Diencephalon (tissue), 2 donors: ENCODE data around the genes NDP, KRBOX4 and SSX5.

DNA sequence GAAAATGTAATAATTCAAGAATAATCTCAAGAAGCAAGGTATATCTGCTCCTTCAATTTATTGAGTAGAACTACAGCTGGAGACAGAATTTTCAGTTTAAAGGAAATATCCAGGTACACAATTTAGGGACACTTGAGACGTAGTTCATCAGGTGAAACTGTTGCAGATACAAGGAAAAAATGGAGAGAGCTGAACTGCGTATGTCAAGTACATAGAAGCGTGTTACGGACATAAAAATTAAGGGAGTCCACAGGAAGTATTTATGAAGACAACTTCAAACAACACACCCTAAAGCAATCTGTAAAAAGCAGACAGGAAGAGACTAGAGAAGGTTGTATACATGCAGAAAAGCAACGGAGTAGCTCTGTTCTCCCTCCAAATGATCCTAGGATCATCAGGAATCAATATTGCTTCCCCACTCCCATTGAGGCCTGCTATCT, 5.9 kb downstream of the CASK start:
- RAMPAGE, long total RNA: no peak

- RAMPAGE, long total RNA: no peak
These were observed 170.7 kb upstream of the PPP1R2C start for GRCh38 chrX:42948613-42949039.

GRCh38 chrX:43693494-43693879, 37.4 kb downstream of the MAOA start:
- RAMPAGE, long total RNA: no peak

- RAMPAGE, long total RNA: no peak
These were observed at the start of gene NDP for GRCh38 chrX:43973184-43973737. NDP (minus strand) TSS chrX:43973390.

GRCh38 chrX:44651499-44651773, 108.8 kb upstream of the FUNDC1 start:
- RAMPAGE, long total RNA: no peak

DNA sequence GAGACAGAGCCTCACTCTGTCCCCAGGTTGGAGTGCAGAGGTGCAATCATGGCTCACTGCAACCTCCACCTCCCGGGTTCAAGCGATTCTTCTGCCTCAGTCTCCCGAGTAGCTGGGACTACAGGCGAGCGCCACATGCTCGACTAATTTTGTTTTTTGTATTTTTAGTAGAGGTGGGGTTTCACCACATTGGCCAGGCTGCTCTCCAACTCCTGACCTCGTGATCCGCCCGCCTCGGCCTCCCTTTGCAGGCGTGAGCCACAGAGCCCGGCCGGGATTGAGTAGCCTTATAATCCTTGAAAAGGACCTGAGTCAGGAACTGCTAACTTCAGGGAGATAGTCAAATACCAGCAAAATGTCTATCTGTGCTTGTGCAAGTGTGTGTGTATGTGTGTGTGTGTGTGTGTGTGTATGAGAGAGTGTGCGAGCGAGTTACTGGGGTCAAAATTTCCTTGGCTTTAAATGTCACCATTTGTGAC, 1.9 kb upstream of the KDM6A start:
- RAMPAGE, long total RNA: no peak

DNA sequence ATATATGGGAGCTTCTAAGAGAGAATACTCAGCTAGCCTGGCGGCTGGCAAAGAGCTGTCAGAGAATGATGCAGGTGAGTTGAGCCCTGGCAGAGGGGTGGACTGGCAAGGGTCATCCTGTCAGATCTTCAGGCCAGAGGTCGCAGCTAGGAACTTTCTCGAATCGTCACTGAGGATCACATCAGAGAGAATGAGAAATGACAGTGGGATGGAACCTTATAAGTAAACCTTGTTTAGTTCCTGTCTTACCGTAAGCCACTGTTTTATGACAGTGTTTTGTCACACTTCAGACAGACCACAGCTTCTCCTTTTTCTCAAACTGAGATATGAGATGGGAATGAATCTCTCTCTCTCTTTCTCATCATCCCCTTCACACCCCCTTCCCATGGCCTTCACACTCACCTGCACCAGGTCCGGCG, 9.3 kb downstream of the DIPK2B start:
- RAMPAGE, long total RNA: no peak

GRCh38 chrX:45504962-45505849, 304.5 kb upstream of the DIPK2B start:
- RAMPAGE, long total RNA: no peak

DNA sequence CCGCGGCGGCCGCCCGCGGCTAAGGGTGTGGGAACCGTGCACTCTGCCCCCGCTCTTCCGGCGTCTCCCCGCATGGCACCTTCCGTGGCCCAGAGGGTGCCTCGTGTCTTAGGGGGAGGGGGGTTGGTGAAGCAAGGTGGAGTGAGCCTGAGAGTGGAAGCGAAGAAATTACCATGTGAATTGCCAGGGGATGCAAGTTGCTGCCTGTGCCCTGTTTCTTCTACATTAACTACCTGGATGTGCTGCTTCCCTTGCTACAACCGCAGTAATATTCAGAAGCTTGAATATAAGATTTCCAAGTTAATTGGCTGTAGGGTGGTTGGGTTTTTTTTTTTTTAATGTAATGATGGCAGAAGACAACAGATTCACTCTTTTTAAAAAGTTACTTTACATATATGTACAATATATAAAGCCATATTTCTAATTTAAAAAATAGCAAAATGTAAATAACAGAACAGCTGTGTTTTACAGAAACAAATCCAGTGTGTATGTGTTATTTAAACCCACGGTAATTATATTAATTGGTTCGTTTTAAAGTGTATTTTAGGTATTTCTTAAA, 595.2 kb upstream of the KRBOX4 start:
- RAMPAGE, long total RNA: no peak

GRCh38 chrX:46447008-46448134, at the start of gene KRBOX4:
KRBOX4 (plus strand) TSS chrX:46447297.
- RAMPAGE, long total RNA: start-site peak on the plus strand at chrX:46447251-46447330, 641 and 519 reads in 2 replicates

- RAMPAGE, long total RNA: no peak
These were observed 9.3 kb downstream of the CHST7 start for GRCh38 chrX:46582808-46583345.

DNA sequence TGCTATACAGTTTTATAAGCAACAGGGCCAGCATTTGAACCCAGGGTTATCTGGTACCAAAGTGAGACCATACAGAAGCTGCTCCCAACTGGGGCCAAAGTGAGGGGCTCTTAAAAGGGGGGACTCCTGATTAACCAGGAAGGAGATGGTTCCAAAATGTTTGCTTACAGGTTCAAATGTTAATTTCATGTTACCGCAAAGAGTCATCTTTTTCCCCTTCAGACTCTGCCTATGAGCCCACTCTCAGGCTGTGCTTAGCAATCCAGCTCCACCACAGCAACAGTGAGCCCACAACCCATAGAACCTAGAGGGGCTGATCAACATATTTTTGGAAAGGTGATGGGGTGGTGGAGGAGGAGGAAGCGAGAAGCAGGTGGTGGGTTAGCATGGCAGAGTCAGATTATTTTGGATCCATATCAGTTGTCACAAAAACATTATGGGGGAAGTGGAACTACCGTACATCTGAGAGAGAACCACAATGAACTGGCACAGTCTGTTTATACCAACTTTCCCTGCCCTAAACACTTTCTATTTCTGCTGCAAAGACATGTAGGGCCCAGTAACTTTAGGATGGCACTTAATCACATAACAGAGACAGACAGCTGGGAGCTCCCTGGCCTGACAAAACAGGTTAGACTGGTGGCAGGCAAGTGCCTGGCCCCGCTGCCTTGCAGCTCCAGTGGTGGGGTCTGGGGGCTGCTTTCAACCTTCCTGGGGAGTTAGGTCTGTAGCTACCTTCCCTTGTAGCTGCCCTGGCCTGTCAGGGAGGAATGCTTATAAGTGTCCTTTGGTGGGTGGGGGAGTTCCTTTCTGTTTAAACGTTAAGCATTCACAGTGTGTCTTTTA, 4.3 kb downstream of the SLC9A7 start:
- RAMPAGE, long total RNA: no peak

GRCh38 chrX:46758353-46759053, 415 bp downstream of the SLC9A7 start:
- RAMPAGE, long total RNA: no peak

DNA sequence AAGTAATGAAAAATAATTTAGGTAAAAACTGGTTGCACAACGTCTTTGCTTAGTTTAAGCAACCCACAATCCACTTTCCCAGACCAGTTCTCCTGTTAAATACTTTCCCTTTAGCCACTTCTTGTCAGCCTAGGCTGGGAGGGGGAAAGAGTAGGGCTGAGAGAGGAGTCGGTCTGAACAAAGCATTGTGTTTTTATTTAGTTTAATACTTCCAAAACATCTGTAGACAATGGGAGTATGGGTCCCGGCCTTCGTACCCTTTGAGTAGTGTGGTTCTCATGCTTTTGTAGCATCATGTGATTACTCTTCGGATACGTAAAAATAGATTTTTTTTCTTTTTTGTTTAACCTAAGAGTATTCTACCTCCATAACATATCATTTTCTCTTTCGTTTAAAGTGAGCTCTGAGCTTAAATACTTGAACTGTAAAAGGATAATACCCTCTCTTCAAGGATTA, 1.9 kb downstream of the JADE3 start:
- RAMPAGE, long total RNA: no peak

DNA sequence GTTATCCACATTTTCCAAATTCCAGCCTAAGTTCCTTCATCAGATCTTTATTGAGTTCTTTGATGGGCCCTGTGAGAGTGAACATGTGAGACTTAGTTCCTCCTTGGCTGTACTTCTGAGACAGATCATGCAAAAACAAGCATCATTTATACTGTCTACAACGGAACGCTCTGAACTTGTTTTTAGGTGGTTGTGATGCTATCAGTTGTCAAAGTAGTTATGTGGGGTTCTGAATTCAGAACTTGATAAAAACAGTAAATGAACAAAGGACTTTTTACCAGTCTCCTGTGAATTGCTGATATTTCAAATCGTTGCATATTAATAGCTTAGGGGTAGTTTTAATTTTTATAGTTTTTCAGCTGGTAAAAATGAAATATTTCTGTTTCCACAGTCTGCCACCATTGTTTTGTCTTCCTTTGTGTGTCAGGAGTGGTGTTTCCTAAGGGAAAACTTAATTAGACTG, 49.0 kb downstream of the JADE3 start:
- RAMPAGE, long total RNA: no peak

GRCh38 chrX:47146069-47146938, 1.3 kb downstream of the RBM10 start:
- RAMPAGE, long total RNA: no peak

DNA sequence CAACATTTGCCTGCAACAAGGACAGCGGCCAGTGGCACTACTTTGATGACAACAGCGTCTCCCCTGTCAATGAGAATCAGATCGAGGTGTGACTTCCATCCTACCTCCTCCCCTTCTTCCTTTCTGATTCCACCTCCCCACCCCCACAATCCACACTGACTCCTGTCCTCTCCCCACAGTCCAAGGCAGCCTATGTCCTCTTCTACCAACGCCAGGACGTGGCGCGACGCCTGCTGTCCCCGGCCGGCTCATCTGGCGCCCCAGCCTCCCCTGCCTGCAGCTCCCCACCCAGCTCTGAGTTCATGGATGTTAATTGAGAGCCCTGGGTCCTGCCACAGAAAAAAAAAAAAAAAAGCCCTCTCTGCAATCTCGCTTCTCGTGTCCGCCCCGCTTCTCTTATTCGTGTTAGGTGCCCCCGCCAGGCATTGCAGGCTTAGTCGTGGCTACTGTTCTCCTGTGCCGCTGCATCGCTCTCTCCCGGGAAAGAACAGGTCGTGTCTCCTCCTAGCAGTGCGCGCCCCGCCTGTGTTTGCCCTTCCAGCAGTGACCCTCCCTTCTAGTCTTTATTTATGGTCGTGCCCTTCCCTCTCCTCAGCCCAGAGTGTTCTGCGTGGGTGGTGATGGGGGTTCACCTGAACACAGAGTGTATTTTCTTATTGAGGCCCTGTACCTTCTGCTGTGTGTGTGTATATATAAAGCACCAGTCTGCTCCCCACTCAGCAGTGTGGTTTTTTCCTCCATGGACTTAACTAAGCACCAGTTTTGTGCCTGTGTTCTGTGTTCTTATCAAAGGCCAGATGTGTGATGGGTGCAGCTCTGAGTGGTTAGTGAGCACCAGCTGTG, 15.0 kb downstream of the USP11 start:
- RAMPAGE, long total RNA: no peak

GRCh38 chrX:48107710-48108252, 22.6 kb upstream of the SPACA5B start:
- RAMPAGE, long total RNA: no peak

GRCh38 chrX:48196490-48196870, at the start of gene SSX5:
SSX5 (minus strand) TSS chrX:48196795.
- RAMPAGE, long total RNA: no peak

DNA sequence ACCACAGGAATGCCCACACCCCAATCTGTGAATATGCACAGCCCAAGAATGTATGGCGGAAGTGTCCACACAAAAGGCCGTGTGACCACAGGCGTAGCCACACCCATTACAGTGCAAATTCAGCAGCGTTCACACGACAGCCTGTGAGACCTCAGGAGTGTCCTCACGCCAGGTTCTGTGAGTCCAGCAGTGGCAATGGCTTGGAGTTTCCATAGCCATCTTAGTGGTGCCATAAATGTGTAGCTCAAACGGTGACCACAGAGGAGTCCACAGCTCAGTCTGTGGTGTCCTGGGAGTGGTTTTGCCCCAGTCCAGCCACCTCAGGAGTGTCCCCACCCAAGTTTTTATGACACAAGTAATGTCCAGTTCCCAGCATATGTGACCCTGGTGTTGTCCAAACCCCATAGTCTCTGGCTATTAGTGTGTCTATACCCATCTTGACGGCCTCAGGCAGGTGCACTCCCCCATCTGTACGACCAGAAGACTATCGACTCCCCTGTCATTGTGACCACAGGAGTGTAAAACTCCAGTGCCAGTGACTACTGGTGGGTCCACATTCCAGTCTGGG, 11.7 kb downstream of the FTSJ1 start:
- RAMPAGE, long total RNA: no peak